Epithelial cell of prostate (primary cell): ENCODE measurements around a stretch of chr1.

- RRBS = no CpG with 5 or more reads among the region's 2 CpGs
These were observed 2.9 kb downstream of the CCN1 start for GRCh38 chr1:85583518-85583857.

GRCh38 chr1:85992733-85993121 lies 163.8 kb downstream of the COL24A1 start:
- RRBS = no CpG with 5 or more reads among the region's 2 CpGs

DNA sequence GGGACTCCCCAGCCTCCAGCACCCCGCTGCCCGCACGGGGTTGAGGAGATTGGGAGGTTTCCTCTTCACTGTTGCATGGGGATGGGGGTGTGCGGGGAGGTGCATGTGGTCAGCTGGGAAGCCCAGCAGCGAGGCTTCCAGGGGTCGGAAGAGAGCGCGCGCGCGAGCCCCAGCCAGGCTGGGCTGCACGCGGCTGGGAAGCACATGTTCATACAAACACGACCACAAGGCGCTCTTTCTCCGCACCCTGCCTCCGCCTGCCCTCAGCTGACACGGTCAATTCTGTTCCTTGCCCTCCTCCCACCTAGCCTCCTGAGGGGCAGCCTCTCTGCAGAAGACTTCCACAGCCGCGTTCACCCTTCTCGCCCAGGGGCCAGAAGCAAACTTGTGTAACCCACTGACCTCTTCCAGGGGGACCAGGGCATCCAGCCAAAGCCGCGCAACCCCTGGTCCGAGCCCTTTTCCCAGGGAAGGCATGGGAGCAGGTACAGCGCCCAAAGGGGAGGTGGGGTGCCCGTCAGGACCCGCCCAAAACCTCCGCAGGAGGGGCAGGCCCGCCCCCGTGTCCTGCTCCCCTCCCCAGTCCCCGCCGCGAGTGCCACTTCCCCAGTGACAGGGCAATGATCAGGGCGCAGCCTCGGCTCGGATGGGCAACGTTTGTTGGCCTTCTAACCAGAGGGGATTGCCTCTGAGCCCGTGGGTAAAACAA lies 1.3 kb downstream of the COL24A1 start:
- RRBS = no CpG with 5 or more reads among the region's 38 CpGs

DNA sequence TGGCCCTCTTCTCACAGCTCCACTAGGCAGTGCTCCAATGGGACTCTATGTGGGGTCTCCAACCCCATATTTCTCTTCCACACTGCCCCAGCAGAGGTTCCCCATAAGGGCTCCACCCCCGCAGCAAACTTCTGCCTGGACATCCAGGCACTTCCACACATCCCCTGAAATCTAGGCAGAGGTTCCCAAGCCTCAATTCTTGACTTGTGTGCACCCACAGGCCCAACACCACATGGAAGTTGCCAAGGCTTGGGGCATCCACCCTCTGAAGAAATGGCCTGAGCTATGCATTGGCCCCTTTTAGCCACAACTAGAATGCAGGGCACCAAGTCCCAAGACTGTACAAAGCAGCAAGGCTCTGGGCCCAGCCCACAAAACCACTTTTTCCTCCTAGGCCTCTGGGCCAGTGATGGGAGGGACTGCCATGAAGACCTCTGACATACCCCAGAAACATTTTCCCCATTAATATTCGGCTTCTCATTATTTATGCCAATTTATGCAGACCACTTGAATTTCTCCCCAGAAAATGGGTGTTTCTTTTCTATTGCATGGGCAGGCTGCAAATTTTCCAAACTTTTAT lies 18.6 kb downstream of the ODF2L start:
- RRBS = no CpG with 5 or more reads among the region's 2 CpGs

GRCh38 chr1:86548763-86549501 lies 2.1 kb downstream of the CLCA4 start:
- RRBS = no CpG with 5 or more reads among the region's 2 CpGs

- RRBS = no CpG with 5 or more reads among the region's 3 CpGs
These were observed 1.5 kb downstream of the HS2ST1 start for GRCh38 chr1:86915939-86916265.

- RRBS = no CpG with 5 or more reads among the region's 6 CpGs
These were observed 206.9 kb upstream of the LMO4 start for GRCh38 chr1:87121818-87122173.

GRCh38 chr1:87132668-87133069 lies 196.0 kb upstream of the LMO4 start:
- RRBS = 86% methylated on average over 4 of the region's 14 CpGs

GRCh38 chr1:88327504-88328336 lies 356.4 kb upstream of the PKN2 start:
- RRBS = no CpG with 5 or more reads among the region's 3 CpGs

DNA sequence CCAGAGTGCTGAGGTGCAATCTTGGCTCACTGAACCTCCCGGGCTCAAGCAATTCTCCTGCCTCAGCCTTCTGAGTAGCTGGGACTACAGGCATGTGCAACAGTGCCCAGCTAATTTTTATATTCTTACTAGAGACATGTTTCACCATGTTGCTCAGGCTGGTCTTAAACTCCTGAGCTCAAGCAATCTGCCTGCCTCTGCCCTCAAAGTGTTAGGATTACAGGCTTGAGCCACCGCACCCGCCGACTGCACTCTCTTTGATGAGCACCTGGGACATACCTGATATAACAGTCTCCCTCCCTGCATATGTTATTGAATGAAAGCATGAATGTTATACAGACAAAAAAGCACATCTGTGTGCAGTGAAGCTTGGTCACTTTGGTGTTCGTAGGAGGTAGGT lies 12.2 kb downstream of the GBP3 start:
- RRBS = 100% methylated on average over 1 of the region's 5 CpGs

- RRBS = no CpG with 5 or more reads among the region's 14 CpGs
These were observed 13.0 kb downstream of the GBP5 start for GRCh38 chr1:89259512-89260165.

- RRBS = no CpG with 5 or more reads among the region's 3 CpGs
These were observed 43.5 kb downstream of the GBP6 start for GRCh38 chr1:89407139-89407900.

- RRBS = no CpG with 5 or more reads among the region's 8 CpGs
These were observed 42.1 kb downstream of the LRRC8B start for GRCh38 chr1:89566449-89567419.

DNA sequence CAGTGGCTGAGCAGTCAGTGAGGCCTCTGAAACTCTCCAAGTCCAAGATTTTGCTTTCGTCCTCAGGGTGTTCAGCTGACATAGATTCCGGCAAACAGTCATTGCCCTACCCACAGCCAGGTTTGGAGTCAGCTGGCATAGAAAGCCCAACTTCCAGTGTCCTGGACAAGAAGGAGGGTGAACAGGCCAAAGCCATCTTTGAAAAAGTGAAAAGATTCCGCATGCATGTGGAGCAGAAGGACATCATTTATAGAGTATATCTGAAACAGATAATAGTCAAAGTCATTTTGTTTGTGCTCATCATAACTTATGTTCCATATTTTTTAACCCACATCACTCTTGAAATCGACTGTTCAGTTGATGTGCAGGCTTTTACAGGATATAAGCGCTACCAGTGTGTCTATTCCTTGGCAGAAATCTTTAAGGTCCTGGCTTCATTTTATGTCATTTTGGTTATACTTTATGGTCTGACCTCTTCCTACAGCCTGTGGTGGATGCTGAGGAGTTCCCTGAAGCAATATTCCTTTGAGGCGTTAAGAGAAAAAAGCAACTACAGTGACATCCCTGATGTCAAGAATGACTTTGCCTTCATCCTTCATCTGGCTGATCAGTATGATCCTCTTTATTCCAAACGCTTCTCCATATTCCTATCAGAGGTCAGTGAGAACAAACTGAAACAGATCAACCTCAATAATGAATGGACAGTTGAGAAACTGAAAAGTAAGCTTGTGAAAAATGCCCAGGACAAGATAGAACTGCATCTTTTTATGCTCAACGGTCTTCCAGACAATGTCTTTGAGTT lies 49.6 kb upstream of the LRRC8C start:
- RRBS = no CpG with 5 or more reads among the region's 8 CpGs

GRCh38 chr1:89609620-89610627 lies 23.0 kb upstream of the LRRC8C start:
- RRBS = 57% methylated on average over 1 of the region's 24 CpGs

DNA sequence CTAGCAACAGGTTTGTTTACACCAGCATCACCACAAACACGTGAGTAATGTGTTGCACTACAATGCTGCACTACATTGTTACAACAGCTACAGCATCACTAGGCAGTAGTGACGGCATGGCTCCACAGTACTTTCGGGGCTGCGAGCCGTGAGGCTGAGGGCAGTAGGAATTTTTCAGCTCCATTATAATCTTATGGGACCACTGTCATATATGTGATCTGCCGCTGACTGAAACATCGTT lies 82.7 kb upstream of the LRRC8D start:
- RRBS = no CpG with 5 or more reads among the region's 7 CpGs

DNA sequence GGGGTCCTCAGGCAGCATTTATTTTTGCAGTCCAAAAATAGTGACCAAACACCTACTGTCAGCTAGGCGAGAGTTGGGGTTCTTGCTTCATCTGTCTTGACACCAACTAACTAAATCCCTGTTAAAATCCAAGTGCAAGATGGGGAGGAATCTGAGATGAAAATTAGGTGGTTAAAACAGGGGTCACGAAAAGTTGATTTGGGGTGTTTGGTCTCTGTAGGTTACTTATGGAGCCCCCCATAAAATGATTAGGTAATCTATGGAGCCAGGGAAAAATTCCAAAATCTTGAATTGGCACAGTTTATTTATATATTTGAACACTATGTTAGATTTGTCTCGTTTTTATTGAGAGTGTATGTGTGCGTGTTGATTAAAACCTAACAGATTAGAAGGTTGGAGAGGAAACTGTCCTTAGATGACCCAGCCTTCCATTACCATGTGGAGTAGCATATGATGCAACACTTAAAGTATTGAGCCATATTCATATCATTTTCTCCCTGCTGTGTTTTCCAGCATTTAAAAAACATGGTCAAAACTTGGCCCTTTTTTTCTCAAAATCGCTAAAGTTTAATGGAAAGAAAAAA lies 2.0 kb downstream of the LRRC8D start:
- RRBS = no CpG with 5 or more reads among the region's 5 CpGs

- RRBS = no CpG with 5 or more reads among the region's 6 CpGs
These were observed 24.0 kb downstream of the LRRC8D start for GRCh38 chr1:89844728-89845281.

DNA sequence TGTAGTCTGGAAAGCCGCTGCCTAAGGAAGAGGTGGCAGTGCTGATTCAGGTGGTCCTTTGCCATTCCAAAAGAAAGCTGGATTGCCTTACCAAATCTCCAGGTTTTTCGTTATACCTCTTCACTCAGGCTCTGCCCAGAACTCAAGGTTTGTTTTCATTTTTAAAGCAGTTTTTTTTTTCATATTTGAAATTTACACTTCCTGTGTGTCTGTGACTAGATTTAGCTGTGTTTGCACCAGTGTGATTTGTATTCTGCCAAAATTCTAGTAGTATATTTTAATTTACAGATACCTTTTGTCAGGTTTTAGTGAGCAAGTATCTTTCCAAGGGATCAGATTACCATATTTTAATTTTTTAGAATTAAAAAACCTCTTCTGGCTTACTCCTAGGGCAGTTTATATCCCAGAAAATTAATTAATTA lies 25.7 kb downstream of the LRRC8D start:
- RRBS = no CpG with 5 or more reads among the region's 2 CpGs

GRCh38 chr1:89846946-89847689 lies 26.3 kb downstream of the LRRC8D start:
- RRBS = no CpG with 5 or more reads among the region's 7 CpGs